ENCODE measurements around a stretch of chr10.

- PRO-cap = no peak
CAGE:
- cytosol, long polyA plus RNA = no peak
- long polyA plus RNA = no peak
- nucleus, long polyA plus RNA = no peak
These were observed 45.4 kb upstream of the AKR1E2 start for GRCh38 chr10:4780555-4781128.

- PRO-cap = no peak
CAGE:
- cytosol, long polyA plus RNA = no peak
- long polyA plus RNA = no peak
- nucleus, long polyA plus RNA = no peak
These were observed 5.2 kb upstream of the AKR1E2 start for GRCh38 chr10:4820660-4821393.

DNA sequence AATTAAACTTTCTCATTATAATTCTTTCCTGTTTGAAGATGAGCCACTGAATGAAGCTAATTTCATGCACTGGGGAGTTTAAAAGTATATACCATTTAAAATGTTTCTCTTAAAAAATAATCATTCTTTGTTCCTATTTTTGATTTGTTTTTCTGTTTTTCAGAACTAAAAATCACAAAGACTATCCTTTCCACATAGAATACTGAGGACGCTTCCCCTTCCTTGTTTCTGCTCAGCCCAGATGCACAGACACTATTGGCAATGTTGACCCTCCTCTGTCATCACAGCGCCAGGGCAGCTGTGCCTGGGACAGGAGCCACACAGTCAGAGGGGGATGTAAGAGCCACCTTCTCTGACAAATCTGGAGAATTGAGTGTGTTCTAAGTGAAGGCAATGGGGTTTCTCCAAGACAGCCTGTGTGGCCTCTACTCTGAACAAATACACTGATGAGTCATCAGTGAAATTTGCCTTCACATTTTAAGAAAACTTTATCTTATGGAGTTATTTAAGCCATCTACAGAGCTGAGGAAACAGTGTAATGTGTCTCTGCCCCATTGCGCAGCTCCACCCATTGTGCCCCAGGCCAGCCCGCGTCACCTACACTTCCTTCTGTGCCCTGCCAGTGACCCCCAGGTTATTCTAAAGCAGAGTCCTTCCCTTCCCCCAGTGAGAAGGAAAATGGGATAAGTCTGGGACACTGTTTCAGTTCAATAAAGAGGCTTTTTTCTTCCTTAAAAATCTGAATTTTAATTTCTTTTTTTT is 21.5 kb downstream of the AKR1E2 start:
- PRO-cap = no peak
CAGE:
- cytosol, long polyA plus RNA = no peak
- long polyA plus RNA = no peak
- nucleus, long polyA plus RNA = no peak

- PRO-cap = no peak
CAGE:
- cytosol, long polyA plus RNA = no peak
- long polyA plus RNA = no peak
- nucleus, long polyA plus RNA = no peak
These were observed 25.8 kb downstream of the AKR1E2 start for GRCh38 chr10:4851653-4852435.

DNA sequence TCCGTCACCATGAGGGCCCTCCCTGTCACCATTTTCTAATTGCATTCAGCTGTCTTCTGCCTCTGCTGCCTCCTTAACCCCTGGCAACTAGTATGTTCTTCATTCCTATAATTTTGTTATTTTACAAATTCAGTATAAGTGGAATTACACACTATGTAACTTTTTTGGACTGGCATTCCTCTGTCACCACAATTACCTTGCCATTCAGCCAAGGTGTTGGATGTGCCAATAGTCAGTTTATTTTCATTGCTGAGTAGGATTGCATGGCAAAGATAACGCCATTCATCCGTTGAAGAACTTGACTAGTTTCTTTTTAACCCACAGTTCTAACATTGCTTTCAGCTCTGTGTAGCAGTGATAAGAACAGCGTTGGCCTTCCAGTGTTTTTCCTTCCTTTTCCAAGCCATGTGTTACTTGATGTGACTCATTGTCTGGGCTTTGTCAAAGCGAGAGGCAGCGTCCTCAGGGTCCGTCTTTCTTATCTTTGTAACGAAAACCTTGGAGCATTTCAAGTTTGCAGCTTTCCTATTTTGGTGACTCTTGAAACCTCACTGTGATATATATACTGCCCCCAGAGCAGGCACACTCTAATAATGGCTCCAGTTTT is 41.5 kb downstream of the AKR1E2 start:
- PRO-cap = no peak
CAGE:
- cytosol, long polyA plus RNA = no peak
- long polyA plus RNA = no peak
- nucleus, long polyA plus RNA = no peak

- PRO-cap = no peak
CAGE:
- cytosol, long polyA plus RNA = no peak
- long polyA plus RNA = no peak
- nucleus, long polyA plus RNA = no peak
These were observed 61.1 kb upstream of the AKR1C1 start for GRCh38 chr10:4902162-4902371.

- PRO-cap = no peak
CAGE:
- cytosol, long polyA plus RNA = no peak
- long polyA plus RNA = no peak
- nucleus, long polyA plus RNA = no peak
These were observed 5.7 kb downstream of the AKR1C1 start for GRCh38 chr10:4968549-4969585.

GRCh38 chr10:4972401-4973112 is 9.3 kb downstream of the AKR1C1 start:
- PRO-cap = no peak
CAGE:
- cytosol, long polyA plus RNA = no peak
- long polyA plus RNA = no peak
- nucleus, long polyA plus RNA = no peak

DNA sequence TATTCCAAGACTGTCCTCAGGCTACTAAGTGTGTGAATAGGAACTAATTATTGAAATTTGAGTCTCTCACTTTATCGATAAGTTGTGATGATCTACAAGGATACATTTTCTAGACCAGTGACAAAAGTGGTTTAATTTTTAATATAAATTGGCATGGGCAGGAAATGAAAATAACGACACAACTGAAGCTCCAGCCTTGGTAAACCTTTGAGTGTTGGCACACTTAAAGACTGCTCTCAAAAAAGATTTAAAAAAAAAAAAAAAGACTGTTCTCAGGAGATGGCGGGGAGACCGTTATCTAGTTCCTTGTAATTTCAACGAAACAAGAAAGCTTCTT is 988 bp downstream of the AKR1C3 start:
- PRO-cap = no peak
CAGE:
- cytosol, long polyA plus RNA = no peak
- long polyA plus RNA = no peak
- nucleus, long polyA plus RNA = no peak

DNA sequence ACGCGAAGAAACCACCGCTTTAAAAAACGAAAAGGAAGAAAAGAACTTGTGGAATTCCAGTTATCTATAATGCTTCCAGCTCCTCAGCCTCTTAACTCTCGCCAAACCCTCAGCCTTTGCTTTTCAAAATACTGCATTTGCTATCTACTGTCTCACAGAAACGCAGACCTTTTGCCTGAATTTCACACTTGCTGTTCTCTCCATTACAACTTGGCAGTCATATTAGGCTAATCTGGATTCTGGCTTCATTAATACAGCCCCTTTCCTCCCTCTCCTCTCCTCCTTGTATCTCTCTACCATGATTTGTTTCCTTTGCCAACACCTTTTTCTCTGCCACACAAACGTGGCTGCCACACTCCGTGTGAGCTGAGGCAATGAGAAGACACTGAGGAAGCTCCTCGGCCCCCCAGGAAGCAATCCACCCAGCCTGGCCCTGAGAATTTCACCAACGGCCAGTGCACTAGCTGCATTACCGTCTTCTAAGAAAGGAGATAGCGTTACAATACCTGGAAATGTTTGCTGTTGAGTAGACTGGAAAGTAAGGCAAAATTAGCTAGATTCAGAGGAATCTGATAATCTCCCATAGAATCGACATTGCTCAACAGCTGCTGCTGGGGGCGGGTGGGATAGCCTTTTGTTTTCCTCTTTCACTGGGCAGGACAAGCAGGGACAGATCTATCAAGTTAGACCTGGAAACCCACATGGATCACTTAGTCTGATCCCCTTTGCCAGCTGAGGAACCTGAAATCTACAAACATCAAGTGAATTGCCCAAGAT is 37.1 kb downstream of the CALML5 start:
- PRO-cap = no peak
CAGE:
- cytosol, long polyA plus RNA = no peak
- long polyA plus RNA = no peak
- nucleus, long polyA plus RNA = no peak

GRCh38 chr10:5486187-5486677 is 13.1 kb downstream of the CALML5 start:
- PRO-cap = no peak
CAGE:
- cytosol, long polyA plus RNA = no peak
- long polyA plus RNA = no peak
- nucleus, long polyA plus RNA = no peak

GRCh38 chr10:5486678-5487431 is 12.5 kb downstream of the CALML5 start:
- PRO-cap = no peak
CAGE:
- cytosol, long polyA plus RNA = no peak
- long polyA plus RNA = no peak
- nucleus, long polyA plus RNA = no peak

GRCh38 chr10:5528431-5528757 is 3.6 kb downstream of the CALML3 start:
- PRO-cap = no peak
CAGE:
- cytosol, long polyA plus RNA = no peak
- long polyA plus RNA = no peak
- nucleus, long polyA plus RNA = no peak

DNA sequence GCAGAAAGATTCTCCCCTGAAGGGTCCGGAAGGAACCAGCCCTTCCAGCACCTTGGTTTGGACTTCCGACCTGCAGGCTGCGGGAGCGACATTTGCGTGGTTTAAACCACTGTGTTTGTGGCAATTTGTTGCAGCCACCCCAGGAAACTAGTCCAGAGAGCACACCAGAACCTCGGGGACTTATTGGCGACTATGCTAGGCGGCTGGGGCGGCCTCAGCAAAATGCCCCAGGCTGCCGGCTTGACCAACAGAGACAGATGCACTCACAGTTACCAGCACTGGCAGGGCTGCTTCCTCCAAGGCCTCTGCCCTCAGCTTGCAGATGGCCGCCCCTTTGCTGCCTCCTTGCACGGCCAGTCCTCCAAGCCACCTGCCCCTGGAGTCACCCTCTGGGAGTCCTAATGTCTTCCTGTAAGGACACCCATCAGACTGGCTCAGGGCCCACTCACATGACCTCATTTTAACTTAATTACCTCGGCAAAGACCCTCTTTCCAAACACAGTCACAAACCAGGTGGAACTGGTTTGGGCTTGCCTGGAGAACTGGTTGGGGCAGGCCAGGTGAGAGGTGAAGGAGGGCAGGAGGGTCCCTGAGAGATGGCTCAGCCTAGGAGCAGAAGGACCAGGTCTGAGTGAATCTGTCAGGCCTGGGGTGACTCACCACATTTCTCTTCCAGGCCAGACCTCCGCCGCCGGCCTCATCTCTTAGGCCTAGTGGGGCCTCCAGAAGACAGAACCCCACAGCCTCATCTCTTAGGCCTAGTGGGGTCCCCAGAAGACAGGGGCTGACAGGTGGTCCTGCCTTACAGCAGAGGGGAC is 26.2 kb downstream of the CALML3 start:
- PRO-cap = no peak
CAGE:
- cytosol, long polyA plus RNA = no peak
- long polyA plus RNA = no peak
- nucleus, long polyA plus RNA = no peak

DNA sequence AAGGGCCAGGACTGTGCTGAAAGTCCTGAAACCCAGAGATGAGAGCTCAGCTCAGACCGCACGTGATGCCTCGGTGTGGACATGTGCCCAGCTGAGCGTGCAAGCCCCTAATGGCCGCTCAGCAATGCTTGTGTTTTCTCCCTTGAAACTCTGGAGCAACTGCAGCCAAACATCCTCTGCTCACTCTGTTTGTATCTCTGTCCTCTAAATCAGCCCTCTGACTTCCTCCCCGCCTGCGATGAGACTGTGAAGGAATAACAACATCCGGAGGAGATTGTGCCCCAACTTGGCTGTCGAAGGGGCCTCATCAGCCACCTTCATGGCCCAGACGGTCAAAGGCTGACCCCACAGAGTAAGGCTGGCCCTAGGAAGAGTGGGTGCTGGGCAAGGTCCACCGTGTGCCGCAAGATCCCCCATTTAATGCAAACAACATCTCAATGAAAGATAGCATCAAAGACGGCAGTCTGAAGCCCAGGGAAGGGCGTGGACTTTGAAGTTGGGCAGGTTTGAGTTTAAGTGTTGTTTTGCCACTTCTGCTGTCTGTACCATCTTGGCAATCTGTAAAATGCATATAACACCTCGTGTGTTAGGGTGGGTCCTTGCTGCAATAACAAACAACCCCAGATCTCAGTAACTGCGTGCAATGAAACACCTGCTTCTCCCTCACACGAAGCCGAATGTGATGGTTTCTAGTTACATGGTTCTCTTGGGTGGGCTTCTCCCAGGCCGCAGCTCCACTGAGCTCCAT is 39.9 kb downstream of the CALML3 start:
- PRO-cap = no peak
CAGE:
- cytosol, long polyA plus RNA = no peak
- long polyA plus RNA = no peak
- nucleus, long polyA plus RNA = no peak

- PRO-cap = no peak
CAGE:
- cytosol, long polyA plus RNA = no peak
- long polyA plus RNA = no peak
- nucleus, long polyA plus RNA = no peak
These were observed 46.2 kb downstream of the ASB13 start for GRCh38 chr10:5620091-5620744.

- PRO-cap = no peak
CAGE:
- cytosol, long polyA plus RNA = no peak
- long polyA plus RNA = no peak
- nucleus, long polyA plus RNA = no peak
These were observed 2.5 kb downstream of the ASB13 start for GRCh38 chr10:5663608-5664578.

- PRO-cap = no peak
CAGE:
- cytosol, long polyA plus RNA = no peak
- long polyA plus RNA = no peak
- nucleus, long polyA plus RNA = no peak
These were observed 64.3 kb downstream of the GDI2 start for GRCh38 chr10:5748830-5749508.

DNA sequence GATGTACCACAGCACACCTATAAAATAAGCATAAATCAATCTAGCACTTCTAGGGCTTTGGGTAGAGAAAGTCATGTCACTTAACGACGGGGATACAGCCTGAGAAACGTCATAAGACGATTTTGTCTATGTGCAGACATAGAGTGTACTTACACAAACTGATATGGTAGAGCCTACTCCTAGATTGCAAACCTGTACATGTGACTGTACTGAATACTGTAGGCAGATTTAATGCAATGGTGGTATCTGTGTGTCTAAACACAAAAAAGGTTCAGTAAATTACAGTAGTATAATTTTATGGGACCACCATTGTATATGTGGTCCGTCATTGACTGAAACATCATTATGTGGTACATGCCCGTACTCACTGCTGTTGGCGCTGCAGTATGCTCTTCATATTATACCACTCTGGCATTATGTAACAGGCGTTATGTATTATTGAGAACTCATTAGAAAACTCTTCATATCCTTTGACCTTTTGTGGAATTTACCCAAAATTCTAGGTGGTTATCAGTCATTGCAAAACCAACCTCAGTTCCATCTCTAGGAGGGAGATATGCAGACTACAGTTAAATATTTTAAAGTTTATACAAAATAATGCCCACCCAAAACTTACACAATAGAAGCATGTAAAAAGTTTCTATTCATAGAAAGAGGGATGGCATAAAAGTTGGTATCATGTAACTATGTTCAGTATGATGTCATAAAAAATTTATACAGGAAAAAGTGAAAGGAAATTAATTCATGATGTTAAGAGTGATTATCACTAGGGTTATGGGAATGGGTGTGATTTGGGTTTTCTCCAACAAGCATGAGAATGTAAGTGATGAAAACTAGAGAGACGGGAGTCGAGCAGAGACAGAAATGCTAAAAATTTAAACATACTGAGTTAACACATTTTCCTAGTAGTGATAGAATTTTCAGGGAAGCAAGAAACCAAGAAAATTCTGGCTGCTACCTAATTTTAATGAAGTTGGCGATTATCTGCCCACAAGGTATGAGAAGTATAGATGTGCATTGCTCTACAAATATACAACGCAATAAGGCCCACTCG is 52.9 kb downstream of the GDI2 start:
- PRO-cap = unidirectional peak, minus-strand start at position 387 of the sequence
CAGE:
- cytosol, long polyA plus RNA = no peak
- long polyA plus RNA = no peak
- nucleus, long polyA plus RNA = no peak

- PRO-cap = no peak
CAGE:
- cytosol, long polyA plus RNA = no peak
- long polyA plus RNA = no peak
- nucleus, long polyA plus RNA = no peak
These were observed 1.1 kb upstream of the GDI2 start for GRCh38 chr10:5813989-5815116.

All from A549 (cell line).